Aortic smooth muscle cell (primary cell): ENCODE measurements around the gene SAP30L.

DNA sequence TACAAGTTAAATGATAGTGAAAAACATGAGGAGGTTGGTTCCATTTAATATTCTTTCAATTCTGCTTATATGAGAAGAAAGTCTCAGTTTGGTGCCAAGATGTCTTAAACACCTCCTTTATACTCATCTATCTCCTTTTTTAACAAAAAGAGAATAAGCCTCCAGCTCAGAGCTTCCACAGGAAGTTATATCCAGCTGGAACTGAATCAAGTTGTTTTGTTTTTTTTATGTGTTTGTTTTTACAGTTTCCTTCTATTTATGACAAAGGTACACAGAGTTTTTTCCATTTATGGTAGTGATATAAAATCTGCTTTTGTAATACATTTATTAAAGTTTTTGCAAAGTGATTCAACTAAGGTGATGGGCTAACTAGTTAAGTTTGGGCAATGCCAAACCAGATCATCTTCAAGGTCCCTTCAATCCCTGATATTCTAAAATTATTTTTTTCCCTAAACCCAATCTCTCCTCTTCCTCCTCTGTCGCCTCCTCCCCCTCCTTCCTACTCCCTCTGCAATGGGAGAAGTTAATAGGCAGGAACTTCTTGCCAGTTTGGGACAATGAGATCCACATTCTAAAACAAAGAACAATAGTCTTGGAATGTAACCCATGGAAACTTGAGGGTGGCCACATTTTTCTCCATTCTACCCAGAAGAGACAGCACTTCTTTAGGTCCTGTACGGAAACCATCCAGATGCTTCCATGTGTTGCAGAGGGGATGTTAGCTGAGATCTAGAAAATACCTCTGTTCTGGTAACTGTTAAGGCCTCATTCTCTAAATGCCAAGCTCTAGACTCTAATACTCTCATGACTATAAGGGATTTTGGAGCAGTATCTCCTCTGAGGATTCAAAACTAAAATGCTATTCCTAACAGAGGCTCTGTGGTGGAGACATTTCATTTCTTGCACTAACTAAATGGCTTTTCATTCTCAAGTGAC, 10.1 kb downstream of the SPARC start:
- RRBS, result no CpG with 5 or more reads among the region's 2 CpGs

DNA sequence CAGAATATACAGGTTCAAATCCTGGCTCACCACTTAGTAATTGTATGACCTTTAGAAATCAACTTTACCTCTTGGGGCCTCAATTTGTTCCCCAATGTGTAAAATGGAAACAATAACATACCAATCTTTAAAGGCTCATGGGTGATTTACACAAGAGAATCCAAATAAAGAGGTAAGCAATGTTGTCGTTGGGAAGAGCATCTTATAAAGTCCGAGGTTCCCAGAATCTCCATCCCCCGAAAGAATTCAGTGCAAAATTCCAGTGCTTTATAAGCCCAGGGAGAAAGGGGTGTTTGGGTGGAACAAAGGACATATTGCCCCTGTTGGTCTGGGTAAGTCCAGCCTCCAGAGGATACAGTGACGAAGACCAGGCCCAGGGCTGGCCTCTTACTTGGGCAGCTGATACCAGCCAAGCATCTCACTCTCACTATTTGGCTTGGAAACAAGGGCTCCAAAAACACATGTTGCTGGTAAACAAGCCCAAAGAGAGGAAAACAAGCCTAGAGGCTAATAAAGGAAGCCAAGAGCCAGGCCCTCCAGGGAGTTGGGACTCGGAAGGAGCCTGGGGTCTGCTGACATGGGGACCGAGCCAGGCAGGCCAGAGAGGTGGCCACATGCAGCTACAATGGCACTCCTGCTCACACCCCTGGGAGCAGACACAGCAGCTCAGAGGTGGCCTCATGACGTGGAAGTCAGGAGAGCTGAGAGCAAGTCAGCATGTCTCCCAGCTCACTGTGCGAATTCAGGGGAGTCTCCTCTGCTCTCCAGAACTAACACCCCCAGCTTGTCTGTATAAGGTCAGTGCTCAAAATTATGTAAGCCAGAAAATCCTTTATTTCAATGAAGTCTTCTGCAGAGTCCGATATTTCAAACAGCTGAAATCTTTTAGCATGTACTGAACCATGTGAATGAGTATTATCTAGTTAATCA, 5.8 kb downstream of the SPARC start:
- RRBS, result no CpG with 5 or more reads among the region's 9 CpGs

DNA sequence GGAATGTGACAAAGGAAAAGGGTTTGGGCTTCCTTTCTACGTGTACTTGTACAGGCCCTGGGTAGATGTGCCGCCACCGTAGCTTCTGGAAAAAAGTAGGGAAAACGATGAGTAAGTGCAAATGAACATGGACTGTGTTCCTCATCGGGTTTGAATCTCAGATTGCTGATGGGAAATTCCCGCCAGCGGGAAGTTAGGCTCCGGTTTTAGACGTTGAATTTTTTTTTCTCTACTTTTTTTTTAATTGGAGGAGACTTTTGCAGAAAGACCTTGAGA, 1.1 kb downstream of the G3BP1 start:
- RRBS, result no CpG with 5 or more reads among the region's 9 CpGs

DNA sequence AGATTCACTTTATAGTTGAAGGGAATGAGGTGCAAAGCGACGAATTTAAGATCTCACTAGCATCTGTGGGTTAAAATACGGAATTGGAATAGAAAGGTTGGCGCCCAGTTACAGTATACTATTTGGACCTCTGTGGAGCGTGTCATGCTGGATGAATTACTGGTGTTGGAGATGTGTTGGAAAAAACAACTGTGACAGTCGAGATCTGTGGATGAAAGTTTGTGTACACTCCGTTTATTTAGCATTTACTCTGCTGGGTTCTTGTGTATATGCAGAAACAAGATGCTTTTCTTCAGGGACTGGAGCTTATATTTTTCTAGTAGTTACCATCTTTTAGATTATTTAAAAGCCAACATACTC, 1.4 kb downstream of the G3BP1 start:
- RRBS, result no CpG with 5 or more reads among the region's 7 CpGs

DNA sequence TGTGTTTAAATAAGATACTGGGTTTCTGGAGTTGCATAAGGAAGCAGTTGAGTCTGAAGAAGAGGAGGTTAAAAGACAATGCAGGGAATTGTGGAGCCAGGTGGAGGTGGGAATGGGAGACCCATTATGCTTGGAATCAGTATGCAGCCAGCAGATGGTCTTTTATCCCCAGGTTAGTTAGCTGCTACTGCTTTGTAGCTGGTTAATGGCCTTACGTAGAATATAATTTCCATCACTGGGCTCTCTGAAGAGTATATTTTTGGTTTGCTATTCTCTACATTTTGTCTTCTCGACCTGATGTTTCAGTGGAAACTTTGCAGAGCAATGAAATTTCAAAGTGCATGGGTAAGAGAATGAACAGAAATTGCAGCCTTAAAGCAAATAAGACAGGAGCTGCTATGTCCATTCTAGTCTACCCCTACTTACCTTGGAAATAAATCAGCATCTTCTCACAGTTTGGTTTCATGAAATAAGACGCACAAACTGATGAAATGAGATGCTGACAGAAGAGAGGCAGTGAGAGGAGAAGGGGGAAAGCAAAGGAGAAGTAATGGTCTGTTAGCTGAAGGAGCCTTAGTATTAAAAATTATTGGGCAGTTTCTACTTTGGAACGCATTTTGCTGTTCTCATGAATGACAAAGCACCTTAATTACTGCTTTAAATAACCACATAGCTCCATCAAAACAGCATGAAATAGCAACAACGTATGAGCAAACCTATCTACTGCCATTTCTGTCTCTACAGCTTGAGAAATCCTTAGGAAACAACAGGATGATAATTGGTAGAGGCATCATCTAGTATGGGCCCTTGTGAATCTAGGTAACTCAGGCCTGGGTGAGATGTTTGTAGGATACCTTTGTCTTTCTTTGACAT, 45.0 kb downstream of the G3BP1 start:
- RRBS, result no CpG with 5 or more reads among the region's 5 CpGs

DNA sequence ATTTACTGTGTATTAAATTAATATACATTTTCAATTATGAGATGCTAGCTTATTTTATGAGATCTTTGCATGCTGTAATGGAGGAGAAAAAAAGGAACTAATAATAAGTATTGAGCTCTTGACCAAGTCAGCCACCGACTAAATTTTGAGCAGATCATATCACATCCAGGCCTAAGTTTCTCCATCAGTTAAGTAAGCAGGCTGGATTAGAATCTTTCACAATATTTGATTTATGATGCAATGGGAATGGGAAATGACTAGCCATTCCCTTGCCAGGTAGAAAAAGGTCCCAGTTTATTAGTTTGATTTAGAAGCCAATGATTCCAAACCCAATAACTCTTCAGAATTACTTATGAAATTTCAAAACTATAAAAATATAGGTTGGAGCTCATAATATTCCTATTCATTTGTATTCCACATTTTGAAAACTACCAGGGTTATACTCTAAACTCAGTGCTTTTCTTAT, 533.2 kb upstream of the GRIA1 start:
- RRBS, result no CpG with 5 or more reads among the region's 1 CpG

DNA sequence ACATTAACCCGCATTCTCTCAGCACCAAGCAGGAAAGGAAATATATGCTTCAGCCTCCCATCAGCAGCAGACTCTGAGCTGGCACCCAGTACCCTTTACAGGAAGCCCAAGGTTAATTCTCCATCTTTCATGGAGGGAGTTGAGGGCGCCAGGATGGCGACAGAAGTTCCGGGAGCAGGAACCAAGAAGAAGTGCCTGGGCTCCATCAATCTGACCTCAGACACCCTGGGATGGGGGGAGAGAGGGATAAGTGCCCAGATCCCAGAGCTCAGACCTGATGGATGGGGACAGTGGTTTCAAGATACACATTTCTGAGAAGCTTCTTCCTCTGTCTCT, 192.4 kb downstream of the GRIA1 start:
- RRBS, result no CpG with 5 or more reads among the region's 4 CpGs

GRCh38 chr5:153802182-153803069, 236.3 kb downstream of the FAM114A2 start:
- RRBS, result no CpG with 5 or more reads among the region's 13 CpGs

GRCh38 chr5:154002076-154002518, 36.6 kb downstream of the FAM114A2 start:
- RRBS, result no CpG with 5 or more reads among the region's 4 CpGs

DNA sequence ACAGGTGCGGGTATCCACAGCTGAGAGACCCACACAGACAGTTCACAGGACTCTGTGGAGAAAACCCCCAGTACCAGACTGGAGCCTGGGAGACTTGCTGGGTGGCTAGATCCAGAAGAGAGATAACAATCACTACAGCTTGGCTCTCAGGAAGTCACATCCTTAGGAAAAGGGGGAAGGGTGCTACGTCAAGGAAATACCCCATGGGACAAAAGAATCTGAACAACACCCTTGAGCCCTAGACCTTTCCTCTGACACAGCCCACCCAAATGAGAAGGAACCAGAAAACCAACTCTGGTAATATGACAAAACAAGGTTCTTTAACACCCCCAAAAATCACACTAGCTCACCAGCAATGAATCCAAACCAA, 23.3 kb downstream of the FAM114A2 start:
- RRBS, result no CpG with 5 or more reads among the region's 2 CpGs

- RRBS, result no CpG with 5 or more reads among the region's 6 CpGs
These were observed 82.5 kb downstream of the GALNT10 start for GRCh38 chr5:154272825-154273663.

DNA sequence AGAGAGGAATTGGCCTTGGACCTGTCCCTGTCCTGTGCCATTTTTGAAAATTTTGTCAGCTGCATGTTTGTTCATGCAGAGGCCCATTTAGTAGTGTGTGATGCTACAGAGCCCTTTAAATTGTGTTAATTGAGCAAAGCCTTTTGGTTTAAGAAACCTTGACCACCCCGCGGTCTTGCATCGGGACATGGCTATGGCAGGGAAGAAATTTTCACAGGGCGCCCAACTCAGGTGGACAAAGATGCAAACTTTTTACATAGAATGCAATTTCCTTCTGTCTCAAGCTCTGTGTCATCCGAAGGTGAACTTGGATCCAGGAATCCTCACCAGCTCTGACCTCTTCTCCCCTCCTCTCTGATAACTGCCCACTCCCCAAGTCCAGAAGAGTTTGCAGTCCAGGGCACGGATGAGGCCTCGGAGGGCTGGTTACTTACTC, 93.1 kb upstream of the SAP30L start:
- RRBS, result no CpG with 5 or more reads among the region's 7 CpGs

DNA sequence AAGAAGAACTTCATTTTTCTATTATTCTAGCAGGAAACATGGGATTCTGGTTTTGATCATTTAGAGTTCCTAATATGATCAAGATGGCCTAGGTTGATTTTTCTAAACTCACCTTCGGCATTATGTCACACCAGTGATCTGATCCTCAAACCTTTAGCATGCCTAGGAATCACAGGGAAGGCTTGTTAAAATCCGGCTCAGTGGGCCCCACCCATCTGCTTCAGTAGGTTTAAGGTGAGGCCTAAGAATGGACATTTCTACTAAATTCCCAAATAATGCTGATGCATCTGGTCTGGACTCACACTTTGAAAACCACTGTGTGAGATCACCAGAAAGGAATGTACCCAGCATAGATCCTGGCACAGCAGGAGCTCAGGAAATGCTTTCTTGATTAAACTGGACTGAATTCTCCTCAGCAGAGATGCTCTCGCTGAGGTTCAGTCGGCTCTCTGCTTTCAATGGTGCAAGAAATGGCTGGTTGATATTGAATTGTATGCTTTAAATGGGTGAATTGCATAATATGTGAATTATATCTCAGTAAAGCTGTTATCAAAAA, 77.8 kb upstream of the SAP30L start:
- RRBS, result no CpG with 5 or more reads among the region's 4 CpGs

- RRBS, result no CpG with 5 or more reads among the region's 6 CpGs
These were observed 71.9 kb upstream of the SAP30L start for GRCh38 chr5:154373879-154374327.

GRCh38 chr5:154417168-154418206, 28.3 kb upstream of the SAP30L start:
- RRBS, result no CpG with 5 or more reads among the region's 8 CpGs

GRCh38 chr5:154445239-154446238, at the start of gene SAP30L:
Gene SAP30L, plus strand, starts transcription at chr5:154445997.
- RRBS, result 2% methylated on average over 18 of the region's 82 CpGs

- RRBS, result no CpG with 5 or more reads among the region's 50 CpGs
These were observed 108.1 kb upstream of the LARP1 start for GRCh38 chr5:154646878-154647700.

DNA sequence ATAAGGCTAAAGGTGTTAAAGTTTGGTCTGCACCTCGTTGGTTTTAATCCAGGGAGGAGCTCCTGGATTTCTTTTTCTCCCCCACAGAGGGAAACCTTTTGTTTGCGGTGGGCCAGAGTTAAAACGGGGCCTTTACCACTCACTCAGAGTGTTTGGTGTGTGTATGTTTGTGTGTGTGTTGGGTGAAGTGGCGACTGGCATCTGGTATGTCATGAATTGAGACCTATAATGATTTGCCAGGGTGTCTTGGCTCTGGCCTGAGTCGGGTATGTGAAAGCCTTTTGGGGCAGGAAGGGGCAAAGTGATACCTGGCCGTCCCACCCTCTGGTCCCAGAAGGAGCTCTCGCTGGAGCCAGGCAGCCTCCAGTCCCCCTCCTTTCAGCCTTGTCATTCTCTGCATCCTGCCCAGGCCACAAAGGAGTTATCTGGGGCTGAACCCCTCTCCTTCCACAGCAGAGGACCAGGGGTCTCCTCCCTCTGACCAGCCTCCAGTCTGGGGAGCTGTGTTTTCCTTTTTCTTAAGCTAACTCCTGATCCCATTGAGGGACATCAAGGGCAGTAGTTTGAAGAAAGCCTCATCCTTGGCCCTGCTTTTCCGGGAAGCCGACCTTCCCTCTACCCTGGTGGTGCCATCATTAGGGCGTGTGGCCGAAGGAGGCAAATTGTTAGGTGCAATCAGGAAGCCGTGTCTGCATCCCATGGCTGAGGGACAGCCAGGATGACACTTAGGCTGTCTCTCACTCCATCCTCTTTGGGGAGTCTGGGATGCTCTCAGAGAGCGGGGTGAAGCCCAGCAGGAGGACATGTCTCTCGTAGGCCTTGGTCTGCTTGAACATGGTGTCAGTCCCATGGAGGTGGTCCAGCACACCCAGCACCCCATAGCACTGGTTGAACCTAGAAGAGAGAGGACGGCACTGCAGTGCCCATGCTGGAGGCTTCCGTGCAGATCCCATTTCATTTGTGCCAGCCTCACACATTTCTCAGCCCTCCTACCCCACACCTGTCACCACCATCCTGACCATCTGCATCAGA, 30.5 kb downstream of the FAXDC2 start:
- RRBS, result no CpG with 5 or more reads among the region's 16 CpGs

- RRBS, result no CpG with 5 or more reads among the region's 10 CpGs
These were observed 20.7 kb downstream of the FAXDC2 start for GRCh38 chr5:154829391-154830368.

GRCh38 chr5:154834003-154834360, 16.4 kb downstream of the FAXDC2 start:
- RRBS, result no CpG with 5 or more reads among the region's 1 CpG